GM19240 (cell line): ENCODE measurements around a stretch of chr4.

DNA sequence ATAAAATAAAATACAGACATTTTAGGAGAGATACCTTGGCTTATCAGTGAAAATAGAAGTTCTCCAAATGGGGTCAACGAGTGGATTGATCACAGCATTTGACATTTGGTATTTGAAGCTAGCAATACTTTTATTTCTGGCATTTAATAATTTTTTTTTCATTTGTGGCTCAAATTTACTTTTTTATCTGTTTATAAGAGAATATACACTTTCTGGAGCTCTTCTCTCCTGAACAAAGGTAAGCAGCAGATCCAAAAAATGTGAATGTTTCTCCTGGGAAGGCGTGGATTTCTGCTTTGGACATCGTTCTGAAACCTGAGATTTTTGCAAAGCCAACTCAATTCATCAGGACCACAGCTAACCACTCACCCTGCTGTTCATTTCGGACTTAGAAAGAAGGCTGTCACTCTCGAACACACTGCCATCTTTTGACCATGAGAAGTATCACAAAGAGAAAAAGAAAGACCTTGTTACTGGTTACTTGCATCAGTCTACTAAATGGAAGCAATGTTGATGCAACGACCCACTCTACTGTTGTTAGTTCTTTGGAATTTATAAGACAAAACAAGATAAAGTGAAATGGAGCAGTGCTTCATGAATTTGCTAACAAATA is 86.8 kb downstream of the AREG start:
- RRBS: no CpG with 5 or more reads among the region's 6 CpGs

DNA sequence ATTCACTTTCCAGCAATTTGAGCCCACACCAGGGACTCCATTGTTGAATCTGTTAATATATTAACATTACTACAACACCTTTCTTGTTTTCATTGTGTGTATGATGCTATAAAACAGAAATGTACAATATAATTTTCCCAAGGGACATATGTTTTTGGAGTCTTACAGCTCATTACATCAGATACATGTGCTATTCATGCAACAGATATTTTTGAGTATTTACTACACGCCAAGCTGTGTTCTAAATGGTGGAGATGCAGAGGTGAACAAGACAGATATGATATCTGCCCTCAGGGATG is 87.3 kb downstream of the AREG start:
- RRBS: no CpG with 5 or more reads among the region's 1 CpG

DNA sequence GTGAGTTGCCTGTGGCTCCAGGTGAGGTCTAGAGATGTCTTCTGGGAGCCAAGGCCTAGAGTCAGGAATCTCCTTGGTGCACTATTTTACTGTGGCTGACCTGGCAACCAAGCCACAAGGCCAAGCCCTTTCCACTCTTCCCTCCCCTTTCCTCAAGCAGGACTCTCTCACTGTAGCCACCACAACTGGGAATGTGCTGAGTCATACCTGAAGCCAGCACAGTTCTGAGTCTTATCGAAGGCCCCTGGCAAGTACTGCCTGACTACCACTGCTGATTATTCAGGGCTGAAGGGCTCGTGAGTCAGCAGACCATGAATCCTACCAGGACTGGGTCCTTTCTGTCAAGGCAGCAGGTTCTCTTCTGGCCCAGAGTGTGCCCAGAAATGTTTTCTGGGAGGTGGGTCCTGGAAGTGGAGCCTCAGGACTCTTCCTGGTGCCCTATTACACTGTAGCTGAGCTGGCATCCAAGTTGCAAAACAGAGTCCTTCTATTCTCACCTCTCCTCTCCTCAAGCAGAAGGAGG is 111.6 kb downstream of the BTC start:
- RRBS: no CpG with 5 or more reads among the region's 2 CpGs

- RRBS: no CpG with 5 or more reads among the region's 1 CpG
Observed at GRCh38 chr4:75180181-75180723, 247.3 kb downstream of the PARM1 start.

GRCh38 chr4:75328009-75328704 is 186.0 kb downstream of the RCHY1 start:
- RRBS: no CpG with 5 or more reads among the region's 8 CpGs

DNA sequence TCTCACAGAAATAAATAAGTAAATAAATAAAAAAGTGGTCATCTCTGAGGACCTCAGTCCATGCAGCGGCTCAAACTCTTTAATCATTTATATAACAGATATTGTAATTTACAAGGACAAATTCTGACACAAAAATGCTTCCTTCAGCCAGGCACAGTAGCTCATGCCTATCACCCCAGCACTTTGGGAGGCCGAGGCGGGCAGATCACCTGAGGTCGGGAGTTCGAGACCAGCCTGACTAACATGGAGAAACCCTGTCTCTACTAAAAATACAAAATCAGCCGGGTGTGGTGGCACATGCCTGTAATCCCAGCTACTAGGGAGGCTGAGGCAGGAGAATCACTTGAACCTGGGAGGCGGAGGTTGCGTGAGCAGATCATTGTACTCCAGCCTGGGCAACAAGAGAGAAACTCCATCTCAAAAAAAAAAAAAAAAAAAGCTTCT is 19.7 kb upstream of the CDKL2 start:
- RRBS: no CpG with 5 or more reads among the region's 8 CpGs

DNA sequence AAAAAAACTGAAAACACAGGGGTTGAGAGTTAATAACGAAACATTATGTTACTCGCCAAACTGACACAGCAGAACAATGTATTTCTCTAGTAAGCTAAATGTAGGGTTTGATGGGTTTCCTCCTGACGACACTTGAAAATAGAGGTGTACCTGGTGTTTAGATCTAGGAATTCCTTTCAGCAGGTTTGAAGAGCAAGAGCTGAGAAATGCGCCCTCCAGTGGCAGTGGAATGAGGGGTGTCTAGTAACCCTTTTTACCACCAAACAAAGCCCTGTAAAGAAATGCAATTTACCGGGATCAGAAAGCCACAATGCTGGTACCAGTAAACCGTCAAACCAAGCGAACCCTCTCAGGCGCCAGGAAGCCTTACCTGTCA is 483 bp upstream of the USO1 start:
- RRBS: no CpG with 5 or more reads among the region's 8 CpGs

- RRBS: no CpG with 5 or more reads among the region's 7 CpGs
Observed at GRCh38 chr4:75844039-75844942, 58.0 kb downstream of the PPEF2 start.

DNA sequence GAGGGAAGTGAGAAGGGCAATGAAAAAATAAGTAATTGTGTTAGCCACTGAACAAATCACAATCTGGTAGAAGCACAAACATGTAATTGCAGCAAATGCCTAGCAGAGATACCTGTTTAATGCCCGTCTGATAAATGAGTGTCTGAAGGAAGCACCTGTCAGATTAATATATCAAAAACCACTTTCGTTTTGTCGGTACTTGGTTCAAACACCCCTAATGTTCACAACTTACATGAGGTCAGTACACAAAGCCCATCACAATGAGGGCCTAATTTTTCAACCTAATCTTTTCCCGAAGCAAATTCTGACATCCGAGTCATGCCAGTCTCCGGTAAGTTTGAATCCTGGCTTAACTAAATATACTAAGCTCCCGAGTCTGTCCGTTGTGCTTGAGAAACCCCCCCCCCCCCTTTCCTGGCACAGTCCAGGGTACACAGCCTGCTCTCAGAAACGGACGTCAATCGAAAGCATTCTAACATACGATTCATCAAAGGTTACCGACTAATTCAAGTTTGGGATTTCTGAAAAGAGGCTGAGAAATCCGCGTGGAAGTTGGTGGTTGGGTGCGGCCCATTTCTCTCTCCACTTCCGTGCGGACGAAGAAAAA is 764 bp downstream of the SDAD1 start:
- RRBS: no CpG with 5 or more reads among the region's 19 CpGs

DNA sequence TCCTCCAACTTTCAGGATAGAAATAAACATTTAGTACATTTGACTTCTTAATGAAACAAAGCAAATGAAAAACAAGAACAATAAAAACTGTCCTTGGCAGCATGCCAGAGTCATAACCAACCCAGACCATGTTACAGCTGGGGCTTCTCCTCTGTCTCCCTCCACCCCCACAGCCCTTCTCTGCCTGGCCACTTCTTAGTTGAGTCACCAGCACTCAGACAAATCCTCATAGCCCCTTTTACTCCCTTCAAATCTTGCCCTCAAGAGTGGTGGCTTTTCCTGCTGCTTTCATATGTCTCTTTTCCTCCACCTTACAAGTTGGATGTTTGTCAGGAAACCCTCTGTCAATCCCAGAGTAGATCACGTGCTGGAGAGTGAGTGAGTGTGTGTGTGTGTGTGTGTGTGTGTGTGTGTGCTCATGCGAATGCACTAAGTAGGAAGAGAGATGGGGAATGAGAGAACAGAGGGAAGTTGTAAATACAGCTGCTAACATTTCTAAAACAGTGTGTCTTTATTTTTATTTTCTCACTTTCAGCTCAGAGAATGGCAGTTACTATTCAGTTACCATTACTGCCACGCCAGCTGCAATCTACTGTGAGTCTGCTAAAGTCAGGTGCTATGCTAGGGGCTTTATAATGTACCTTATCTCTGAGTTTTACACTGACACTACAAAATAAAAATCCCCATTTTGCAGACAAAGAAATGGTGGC is 15.0 kb downstream of the SCARB2 start:
- RRBS: no CpG with 5 or more reads among the region's 3 CpGs

DNA sequence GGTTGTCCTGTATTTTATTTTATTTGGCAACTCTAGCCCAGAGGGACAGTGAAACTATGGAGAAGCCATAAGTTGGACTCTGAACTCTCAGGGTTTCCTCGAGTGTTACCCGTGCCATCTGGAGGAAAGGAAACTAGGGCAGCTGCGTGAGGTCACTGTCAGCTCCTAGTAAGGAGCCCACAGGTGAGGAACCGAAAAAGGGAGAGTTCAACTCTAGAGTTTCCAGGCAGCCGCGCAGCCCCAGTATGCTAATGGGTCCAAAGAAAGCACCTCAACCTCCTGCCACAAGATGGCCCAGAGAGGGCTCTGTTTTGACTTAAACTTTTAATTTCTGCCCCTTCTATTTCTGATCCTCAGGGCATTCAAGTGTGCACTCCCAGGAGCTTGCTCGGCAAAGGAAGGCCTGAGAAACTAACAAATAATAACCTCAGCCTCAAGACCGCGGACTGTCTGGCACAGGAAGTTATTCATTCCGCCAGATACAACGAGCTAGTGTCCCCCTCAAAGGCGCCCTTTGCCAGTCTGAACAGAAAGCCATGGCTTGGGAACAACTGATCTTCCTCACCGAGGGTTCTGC is 13.9 kb downstream of the SCARB2 start:
- RRBS: no CpG with 5 or more reads among the region's 13 CpGs

DNA sequence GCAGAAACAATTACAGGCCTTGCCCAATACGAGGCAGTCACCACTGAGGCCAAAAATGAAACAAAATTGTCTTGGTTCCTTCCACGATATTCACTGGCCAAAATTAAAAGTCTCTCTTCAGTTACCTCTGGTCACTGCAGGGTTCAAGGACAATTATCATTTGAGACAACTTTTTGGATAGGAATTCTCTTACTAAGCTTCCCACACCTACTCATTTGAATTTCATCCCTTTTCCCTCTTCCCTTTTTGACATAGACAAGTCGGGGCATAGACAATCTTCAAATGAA is 3.0 kb downstream of the SCARB2 start:
- RRBS: no CpG with 5 or more reads among the region's 3 CpGs

DNA sequence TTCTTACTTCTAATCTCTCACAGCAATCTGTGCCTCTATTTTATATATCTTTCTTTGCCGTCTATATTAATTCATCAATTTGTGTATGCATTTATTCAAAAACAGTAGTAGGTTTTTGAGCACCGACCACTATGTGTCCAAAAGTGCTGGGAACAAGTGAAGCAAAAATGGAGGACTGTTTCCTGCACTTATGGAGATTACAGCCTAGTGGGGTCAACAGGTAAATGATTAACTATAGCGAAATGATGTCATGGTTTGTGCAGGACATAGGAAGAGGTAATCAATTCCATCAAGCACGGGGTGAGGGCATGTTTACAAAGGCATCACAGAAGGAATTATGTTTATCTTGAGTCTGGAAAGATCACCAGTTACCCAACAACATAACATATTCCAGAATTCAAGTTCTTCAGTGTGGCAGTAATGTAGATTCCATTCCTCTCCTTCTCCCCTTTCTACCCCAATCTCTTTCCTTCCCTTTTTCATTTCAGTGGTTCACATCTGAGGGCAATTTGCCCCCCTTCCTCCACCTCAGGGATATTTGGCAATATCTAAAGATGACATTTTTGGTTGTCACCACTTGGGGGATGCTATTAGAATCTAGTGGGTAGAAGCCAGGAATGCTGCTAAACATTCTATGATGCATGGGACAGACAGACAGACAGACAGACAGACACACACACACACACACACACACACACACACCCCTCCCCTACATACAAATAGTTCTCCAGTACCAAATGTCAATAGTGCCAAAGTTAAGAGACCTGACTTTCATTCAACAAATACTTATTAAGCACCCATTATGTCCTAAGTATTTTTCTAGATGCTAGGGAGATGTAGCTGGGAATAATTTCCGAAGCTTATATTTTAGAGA is 24.1 kb downstream of the FAM47E start:
- RRBS: no CpG with 5 or more reads among the region's 5 CpGs

- RRBS: no CpG with 5 or more reads among the region's 3 CpGs
Observed at GRCh38 chr4:76498498-76499119, 63.6 kb downstream of the SHROOM3 start.

DNA sequence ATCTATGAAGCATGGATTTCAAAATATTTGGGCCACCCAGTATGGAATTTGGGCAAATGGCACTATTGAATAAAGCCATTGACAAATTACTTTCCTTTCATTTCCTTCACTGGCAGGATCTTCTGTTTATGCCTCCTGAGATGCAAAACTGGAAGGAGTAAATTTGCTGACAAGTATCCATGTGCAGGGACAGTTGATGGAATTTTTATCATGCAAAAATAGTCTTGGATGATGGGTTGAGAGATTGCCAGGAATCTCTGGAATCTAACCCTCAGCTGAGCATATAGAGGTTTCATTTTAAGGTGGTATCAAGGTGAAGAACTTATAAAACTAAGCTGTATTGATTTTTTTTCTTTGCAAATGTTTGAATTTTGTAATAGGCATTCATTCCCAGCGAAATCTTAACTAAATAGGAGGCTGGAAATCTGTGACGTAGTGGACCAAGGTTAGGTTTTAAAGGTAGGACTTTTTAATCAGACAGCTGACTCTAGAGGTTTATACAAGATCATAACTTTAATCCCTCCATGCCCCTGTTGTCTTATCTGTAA is 101.1 kb downstream of the SHROOM3 start:
- RRBS: no CpG with 5 or more reads among the region's 2 CpGs

DNA sequence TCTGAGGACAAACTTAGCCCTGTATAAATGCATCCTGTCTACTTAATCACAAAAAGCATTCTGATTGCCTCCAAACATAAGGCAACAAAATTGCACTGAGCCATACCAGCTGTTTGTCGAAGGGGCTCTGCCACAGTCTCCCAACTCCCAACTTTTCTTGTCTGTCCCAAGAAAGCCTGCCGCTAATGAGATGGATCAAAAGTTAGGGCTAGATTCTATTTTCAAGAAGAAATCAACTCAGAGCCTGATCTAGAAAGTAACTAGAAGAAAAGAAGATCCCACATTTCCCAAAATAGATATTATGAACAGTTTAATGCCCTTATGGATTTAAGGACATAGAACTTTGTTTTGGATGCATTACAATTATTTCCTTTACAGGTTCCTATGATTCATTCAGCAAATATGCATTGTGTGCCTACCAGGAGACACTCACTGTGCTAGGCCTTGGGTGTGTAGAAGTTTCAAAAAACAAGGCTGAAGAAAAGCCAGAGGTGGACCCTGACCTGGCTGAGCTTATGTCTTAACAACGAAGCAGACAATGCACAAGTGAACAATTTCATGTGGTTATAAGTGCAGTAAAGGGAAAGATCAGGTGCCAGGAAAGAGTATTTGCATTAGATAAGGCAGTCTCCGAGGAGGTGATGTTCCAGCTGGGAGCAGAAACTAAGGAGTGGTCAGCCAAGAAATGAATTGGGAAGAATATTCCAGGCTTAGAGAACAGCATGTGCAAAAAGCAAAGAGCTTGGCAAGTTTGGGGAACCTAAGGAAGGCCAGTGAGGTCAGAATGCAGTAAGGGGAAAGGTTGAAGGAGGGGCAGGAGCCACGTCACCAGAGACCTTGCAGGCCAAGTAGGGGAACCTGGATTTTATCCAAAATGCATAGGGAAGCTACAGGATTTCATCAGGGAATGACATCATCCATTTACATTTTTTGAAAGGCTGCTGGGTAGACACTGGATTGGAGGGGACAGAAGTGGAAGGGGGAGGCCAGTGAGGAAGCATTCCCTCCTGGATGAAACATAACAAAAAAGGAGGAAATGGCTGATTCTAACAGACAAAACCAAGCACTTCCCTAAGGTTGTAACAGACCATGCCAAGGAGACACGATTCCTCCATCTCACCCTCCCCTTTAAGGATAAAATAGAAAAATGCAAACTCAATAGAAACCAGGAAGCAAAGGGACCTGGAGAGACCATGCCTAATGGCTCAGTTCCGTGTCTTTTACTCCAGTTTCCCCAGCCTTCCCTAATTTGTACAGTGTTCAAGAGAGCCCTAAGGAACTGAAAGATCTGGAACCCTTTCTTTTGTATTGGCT is 193.7 kb downstream of the SOWAHB start:
- RRBS: no CpG with 5 or more reads among the region's 7 CpGs

- RRBS: 88% methylated on average over 2 of the region's 8 CpGs
Observed at GRCh38 chr4:76738313-76739030, 159.5 kb downstream of the SOWAHB start.

DNA sequence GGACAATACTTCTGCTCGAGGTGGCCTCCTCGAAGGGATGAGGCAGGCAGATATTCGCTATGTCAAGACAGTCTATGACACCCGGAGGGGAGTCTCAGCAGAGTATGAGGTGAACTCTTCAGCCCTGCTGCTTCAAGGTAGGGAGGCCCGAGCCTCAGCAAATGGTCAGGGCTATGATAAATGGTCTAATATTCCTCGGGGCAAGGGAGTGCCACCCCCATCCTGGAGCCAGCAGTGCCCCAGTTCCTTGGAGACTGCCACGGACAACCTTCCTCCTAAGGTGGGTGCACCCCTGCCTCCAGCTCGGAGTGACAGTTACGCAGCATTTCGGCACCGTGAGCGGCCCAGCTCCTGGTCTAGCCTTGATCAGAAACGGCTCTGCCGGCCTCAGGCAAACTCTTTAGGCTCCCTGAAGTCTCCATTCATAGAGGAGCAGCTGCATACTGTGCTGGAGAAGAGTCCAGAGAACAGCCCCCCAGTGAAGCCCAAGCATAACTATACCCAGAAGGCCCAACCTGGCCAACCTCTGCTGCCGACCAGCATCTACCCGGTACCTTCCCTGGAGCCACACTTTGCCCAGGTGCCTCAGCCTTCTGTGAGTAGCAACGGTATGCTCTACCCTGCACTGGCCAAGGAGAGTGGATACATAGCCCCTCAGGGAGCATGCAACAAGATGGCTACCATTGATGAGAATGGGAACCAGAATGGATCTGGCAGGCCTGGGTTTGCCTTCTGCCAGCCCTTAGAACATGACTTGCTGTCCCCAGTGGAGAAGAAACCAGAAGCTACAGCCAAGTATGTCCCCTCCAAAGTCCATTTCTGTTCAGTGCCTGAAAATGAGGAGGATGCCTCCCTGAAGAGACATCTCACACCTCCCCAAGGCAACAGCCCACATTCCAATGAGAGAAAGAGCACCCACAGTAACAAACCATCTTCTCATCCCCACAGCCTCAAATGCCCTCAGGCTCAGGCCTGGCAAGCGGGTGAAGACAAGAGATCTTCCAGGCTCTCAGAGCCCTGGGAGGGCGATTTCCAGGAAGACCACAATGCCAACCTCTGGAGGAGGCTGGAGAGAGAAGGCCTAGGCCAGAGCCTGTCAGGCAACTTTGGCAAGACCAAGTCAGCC is 158.6 kb downstream of the SOWAHB start:
- RRBS: 88% methylated on average over 2 of the region's 19 CpGs

DNA sequence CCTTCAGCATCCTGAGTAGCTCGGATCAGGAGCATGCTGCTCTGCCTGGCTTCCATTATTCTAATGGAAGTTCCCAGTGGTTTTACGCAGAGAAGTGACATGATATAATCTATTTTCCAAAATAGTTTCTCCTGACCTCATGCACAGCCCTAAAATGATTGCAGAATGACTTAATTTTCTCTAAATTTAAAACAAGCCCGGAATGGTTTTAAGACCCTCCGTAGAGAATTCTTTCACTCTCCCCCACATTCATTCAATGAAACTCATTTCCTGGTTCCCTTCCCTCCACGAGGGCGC is 86.4 kb downstream of the SOWAHB start:
- RRBS: no CpG with 5 or more reads among the region's 6 CpGs

DNA sequence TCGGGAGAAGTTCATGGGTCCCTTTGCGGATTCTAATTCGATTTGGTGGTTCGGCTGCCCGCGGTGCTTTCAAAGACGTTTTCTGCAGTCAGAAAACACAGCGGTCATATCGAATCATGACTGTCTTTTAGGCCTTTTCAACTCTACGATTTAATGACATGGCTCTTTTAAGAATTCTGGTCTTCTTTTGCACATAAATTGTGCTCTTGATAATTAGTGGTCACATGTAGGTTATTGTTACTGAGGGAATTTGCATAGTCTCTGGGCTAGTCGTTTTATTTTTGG is 1.6 kb downstream of the SEPTIN11 start:
- RRBS: no CpG with 5 or more reads among the region's 11 CpGs